Heart left ventricle (tissue), 7 donors: ENCODE measurements around a stretch of chr1.

DNA sequence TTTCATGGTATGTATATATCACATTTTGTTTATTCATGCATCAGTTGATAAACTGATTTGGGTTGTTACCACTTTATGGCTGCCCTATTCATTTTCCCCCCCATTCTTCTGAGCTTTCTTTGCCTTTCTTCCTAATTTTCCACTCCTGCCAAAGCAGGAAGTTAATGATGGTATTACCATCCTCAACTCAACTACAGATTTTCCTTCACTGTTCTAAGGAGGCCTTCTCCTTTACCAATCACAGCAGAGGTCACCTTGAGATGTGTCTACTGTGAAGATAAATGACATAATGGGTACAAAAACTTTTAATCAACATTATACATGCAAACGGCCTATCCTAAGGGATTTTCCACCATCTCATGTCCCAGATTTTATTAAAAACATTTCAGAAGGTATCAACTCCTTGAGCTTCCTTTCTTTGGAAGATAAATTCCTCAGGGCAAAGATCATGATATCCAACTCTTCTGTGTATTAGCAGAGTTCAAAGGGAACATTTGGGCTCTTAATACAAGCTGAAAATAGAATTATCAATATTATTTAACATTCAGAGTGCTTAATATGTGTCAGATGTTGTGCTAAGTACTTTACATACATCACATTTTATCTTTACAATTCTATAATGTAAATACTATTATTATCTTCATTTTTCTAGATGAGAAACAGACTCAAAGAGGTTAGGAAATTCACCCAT lies 142.1 kb upstream of the HP1BP3 start:
- PRO-cap, 6 experiments, result no peak in any of the 6 experiments
- RAMPAGE, long total RNA, 2 experiments, result no peak in any of the 2 experiments
- RRBS, result no CpG with 5 or more reads among the region's 1 CpG

GRCh38 chr1:21274907-21275249 lies 15.4 kb downstream of the ECE1 start:
- PRO-cap, 6 experiments, result peak in 1 of 6 experiments; most common plus-strand start chr1:21275113 (in 1)
- RAMPAGE, long total RNA, 2 experiments, result no peak in any of the 2 experiments
- RRBS, result no CpG with 5 or more reads among the region's 6 CpGs

DNA sequence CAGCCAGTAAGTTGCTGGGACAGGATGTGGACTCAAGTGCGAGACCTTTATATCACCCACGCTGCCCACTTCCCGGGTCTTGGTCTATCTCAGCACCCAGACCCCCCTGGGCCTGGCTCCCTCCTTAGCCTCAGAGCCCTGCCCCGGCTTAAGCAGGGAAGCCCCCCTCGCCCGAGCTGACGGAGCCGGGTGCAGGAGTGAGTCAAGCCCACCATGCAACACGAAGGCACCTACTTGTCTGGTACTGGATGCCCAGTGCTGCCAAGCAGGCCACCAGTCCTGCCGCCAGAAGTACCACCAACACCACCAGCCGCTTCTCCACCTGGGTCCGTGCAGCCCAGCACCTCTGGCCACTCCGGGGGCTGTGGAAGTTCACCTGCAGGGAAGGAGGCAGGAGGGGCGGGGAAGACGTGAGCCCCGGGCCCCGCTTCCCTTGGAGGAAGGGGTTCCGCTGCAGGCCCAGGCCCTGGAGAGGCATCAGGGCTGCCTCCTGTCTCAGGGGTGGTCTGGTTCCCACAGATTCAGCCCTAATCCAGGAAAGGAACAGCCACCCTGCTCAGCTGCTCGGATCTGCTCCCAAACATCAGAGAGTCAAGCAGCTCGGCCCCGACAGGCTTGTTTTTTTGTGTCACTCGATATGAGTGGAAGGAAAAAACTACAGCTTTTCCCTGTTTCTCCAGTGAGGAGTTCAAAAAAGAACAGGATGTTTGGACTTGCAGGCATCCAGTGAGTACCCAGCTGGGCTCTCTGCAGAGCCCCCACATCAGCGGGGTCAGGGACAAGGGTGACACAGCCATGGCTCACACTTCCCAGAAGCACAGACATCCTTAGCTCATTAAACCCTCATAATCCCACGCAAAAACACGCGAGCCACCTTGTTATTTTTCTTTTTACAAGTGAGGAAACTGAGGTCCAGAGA lies 11.0 kb downstream of the ECE1 start:
- PRO-cap, 6 experiments, result peak in 1 of 6 experiments; most common plus-strand start position 787 of the sequence (in 1); most common minus-strand start position 572 of the sequence (in 1)
- RAMPAGE, long total RNA, 2 experiments, result start-site peak on the minus strand in 1 of 2 experiments, centred at position 596 of the sequence, 30 reads per replicate
- RRBS, result 51% methylated on average over 10 of the region's 26 CpGs

DNA sequence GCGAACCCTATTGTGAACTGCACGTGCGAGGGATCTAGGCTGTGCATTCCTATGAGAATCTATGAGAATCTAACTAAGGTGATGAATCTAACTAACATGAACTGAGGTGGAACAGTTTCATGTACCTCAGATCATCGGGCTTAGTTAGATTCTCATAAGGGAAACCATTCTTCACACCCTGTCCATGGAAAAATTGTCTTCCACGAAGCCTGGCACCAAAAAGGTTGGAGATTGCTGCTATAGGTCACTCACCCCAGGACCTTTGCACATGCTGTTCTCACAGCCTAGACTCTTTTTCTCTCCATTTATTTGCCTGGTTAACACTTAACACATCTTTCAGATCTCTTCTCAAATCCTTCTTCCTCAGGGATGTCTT lies 37.6 kb upstream of the ECE1 start:
- PRO-cap, 6 experiments, result no peak in any of the 6 experiments
- RAMPAGE, long total RNA, 2 experiments, result no peak in any of the 2 experiments
- RRBS, result no CpG with 5 or more reads among the region's 5 CpGs

GRCh38 chr1:21331950-21332606 lies 41.8 kb upstream of the ECE1 start:
- PRO-cap, 6 experiments, result no peak in any of the 6 experiments
- RAMPAGE, long total RNA, 2 experiments, result no peak in any of the 2 experiments
- RRBS, result no CpG with 5 or more reads among the region's 6 CpGs

GRCh38 chr1:21343777-21344149 lies 53.5 kb upstream of the ECE1 start:
- PRO-cap, 6 experiments, result no peak in any of the 6 experiments
- RAMPAGE, long total RNA, 2 experiments, result no peak in any of the 2 experiments
- RRBS, result no CpG with 5 or more reads among the region's 5 CpGs

DNA sequence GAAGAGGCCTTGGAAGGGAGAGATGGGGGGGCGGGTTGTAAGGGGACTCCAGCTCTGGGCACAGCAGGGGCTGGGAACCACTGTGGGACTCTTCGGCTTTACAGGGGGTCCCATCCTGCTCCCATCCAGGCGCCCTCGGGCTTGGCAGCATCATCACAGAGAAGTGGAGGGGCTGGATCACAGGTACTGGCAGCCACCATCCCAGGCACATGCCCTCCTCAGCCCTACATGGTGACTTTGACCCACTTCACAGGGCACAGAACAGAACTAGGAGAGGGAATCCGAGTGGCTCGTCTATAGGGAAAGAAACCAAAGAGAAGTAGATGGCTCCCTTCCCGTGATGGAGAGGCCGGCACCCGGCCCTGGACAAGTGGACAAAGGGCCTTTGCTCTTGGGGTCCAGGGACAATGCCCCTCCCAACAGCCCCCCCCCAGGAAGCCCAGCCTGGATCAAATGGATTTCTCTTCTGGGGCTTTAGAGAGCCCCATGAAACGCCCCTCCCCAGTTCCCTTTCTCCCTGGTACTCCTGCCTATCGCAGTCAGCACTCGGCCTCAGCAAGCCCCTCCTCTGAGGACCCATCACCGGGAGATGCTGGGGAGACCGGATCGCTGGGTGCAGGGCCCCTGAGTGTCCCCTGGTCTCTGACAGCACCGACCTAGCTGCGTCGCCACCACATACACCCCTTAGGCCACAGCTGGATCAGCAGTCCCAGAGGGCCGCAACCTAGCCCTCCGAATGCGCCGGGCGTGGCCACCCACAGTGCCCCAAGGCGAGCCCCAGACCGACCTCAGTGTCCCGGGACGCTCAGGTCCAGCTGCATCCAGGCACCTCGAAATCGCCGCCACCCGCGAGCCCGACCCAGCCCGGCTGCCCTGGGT lies 54.1 kb upstream of the ECE1 start:
- PRO-cap, 6 experiments, result peak in 1 of 6 experiments; most common minus-strand start position 368 of the sequence (in 1)
- RAMPAGE, long total RNA, 2 experiments, result no peak in any of the 2 experiments
- RRBS, result 3% methylated on average over 13 of the region's 34 CpGs

GRCh38 chr1:21427621-21428222 lies 12.2 kb upstream of the NBPF3 start:
- PRO-cap, 6 experiments, result no peak in any of the 6 experiments
- RAMPAGE, long total RNA, 2 experiments, result no peak in any of the 2 experiments
- RRBS, result no CpG with 5 or more reads among the region's 42 CpGs

DNA sequence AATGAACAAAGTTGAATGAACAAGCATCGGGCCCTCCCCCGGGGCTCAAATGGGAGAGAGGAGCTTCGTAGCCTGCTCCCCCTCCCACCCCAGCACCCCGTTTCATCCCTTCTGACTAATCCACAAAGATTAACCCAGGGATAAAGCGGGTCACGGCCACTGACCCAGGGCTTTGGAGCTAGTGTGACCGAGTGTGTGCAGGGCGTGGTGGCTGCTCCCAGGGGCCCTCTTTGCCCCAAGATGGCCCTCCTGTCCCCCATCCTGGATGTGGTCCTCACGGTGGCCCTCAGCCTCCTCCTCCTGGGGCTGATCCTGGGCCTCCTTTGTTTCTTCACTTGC lies 37.9 kb downstream of the ALPL start:
- PRO-cap, 6 experiments, result no peak in any of the 6 experiments
- RAMPAGE, long total RNA, 2 experiments, result no peak in any of the 2 experiments
- RRBS, result no CpG with 5 or more reads among the region's 9 CpGs

DNA sequence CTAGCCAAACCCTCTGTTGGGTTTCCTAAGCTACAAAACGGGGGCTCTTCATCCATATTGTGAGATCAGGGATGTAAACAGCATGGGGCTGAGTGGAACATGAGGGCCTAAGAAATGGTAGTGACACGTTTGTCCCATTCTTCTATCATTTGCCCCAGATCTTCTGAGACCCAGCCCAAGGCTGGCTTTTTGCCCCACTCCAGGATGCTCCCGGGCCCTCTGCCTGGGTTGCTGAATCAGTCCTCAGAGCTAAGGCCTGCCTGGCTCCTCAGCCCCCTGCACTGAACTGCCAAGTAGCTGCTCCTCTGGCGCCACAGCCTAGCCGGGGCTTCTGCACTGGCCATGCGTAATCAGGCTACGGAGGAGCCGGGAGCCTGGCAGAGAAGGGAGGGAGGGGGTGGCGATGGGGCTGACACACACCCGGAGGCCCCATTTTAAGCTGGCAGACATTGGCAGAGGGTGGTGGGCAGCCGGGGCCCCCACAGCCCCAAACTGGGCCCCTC lies 38.5 kb downstream of the ALPL start:
- PRO-cap, 6 experiments, result no peak in any of the 6 experiments
- RAMPAGE, long total RNA, 2 experiments, result no peak in any of the 2 experiments
- RRBS, result 62% methylated on average over 7 of the region's 11 CpGs

DNA sequence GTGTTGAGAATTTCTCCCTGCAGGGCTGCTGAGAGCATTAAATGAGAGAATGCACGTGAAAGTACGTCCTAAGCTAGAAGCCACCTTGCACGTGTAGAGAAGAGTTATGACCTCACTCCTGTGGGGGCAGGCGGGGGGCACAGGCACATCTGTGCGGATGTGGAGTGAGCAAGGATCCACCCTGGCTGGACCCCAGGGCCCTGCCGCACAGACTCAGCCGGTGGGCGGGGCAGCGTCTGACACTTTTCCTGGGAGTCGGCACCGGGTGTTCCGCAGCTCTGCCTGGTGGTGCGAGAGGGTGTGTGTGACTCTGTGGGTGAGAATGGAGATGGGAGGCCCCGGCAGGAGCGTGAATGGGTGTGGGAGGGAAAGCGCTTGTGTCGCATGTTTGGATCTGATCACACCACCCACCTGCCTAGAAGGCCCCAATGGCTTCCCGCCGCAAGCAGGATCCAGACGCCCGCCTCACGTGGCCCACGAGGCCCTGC lies 29.6 kb downstream of the RAP1GAP start:
- PRO-cap, 6 experiments, result no peak in any of the 6 experiments
- RAMPAGE, long total RNA, 2 experiments, result no peak in any of the 2 experiments
- RRBS, result 26% methylated on average over 8 of the region's 23 CpGs

DNA sequence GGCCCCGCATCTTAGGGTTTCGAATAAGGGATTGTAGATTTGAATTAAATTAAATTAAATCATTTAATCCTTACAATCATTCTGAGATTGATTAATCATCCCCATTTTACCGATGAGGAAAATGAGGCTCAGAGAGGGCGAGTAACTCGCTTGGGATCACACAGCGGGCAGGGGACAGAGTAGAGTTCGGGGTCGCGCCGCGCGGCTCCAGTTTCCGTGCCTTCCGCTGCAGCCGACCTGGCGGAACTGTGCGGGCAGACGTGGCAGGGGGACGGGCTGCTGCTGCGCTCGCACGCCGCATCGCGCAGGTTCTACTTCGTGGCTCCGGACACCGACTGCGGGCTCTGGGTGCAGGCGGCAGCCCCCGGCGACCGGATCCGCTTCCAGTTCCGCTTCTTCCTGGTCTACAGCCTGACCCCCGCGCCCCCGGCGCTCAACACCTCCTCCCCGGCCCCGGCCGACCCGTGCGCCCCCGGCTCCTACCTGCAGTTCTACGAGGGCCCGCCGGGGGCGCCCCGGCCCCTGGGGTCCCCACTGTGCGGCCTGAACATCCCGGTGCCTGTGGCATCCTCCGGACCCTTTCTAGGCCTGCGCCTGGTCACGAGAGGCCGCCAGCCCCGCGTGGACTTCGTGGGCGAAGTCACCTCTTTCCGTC lies 2.2 kb downstream of the LDLRAD2 start:
- PRO-cap, 6 experiments, result no peak in any of the 6 experiments
- RAMPAGE, long total RNA, 2 experiments, result no peak in any of the 2 experiments
- RRBS, result 7% methylated on average over 17 of the region's 61 CpGs

- PRO-cap, 6 experiments, result no peak in any of the 6 experiments
- RAMPAGE, long total RNA, 2 experiments, result no peak in any of the 2 experiments
- RRBS, result no CpG with 5 or more reads among the region's 18 CpGs
Observed at GRCh38 chr1:21865596-21866767, 53.9 kb downstream of the LDLRAD2 start.

DNA sequence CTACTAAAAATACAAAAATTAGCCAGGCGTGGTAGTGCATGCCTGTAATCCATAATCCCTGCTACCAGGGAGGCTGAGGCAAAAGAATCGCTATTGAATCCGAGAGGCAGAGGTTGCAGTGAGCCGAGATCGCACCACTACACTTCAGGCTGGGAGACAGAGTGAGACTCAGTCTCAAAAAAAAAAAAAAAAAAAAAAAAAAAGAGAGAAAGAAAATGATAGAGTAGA lies 10.6 kb downstream of the HSPG2 start:
- PRO-cap, 6 experiments, result no peak in any of the 6 experiments
- RAMPAGE, long total RNA, 2 experiments, result no peak in any of the 2 experiments
- RRBS, result no CpG with 5 or more reads among the region's 5 CpGs

DNA sequence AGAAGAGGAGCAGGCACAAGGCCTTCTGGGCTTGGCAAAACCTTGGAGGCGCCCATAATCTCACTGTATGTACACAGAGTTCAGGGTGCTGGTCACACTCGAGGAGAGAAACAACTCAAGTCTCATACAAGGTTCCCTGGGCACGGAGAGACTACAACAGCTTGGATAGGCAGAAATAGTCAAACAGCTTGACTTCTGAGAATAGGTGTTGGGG lies 3.1 kb upstream of the HSPG2 start:
- PRO-cap, 6 experiments, result no peak in any of the 6 experiments
- RAMPAGE, long total RNA, 2 experiments, result no peak in any of the 2 experiments
- RRBS, result no CpG with 5 or more reads among the region's 3 CpGs

GRCh38 chr1:21996502-21996836 lies 5.0 kb upstream of the CELA3A start:
- PRO-cap, 6 experiments, result no peak in any of the 6 experiments
- RAMPAGE, long total RNA, 2 experiments, result no peak in any of the 2 experiments
- RRBS, result no CpG with 5 or more reads among the region's 5 CpGs

GRCh38 chr1:22024753-22025327 lies 23.4 kb downstream of the CELA3A start:
- PRO-cap, 6 experiments, result peak in 5 of 6 experiments; most common plus-strand start chr1:22024936 (in 5); most common minus-strand start chr1:22025046 (in 3)
- RAMPAGE, long total RNA, 2 experiments, result no peak in any of the 2 experiments
- RRBS, result no CpG with 5 or more reads among the region's 20 CpGs

GRCh38 chr1:22025328-22025735 lies 23.9 kb downstream of the CELA3A start:
- PRO-cap, 6 experiments, result peak in 6 of 6 experiments; most common plus-strand start chr1:22025502 (in 3); most common minus-strand start chr1:22025448 (in 2)
- RAMPAGE, long total RNA, 2 experiments, result start-site peak on the plus strand in 2 of 2 experiments, at chr1:22025484-22025518 at its widest, 28 to 68 reads per replicate
- RRBS, result 1% methylated on average over 7 of the region's 28 CpGs

DNA sequence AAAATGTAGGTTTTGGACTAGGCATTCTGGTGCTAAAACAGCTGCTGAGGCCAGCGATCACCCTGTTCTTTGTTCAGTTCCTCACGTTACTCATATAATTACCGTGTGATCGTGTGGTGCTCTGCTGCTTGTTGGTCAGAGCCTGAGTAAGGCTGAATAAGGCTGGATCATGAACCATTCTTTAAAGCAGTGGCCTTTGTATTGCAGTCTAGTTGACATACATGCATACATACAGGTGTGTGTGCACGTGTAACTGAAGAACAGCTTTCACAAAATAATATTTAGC lies 25.3 kb downstream of the CDC42 start:
- PRO-cap, 6 experiments, result no peak in any of the 6 experiments
- RAMPAGE, long total RNA, 2 experiments, result no peak in any of the 2 experiments
- RRBS, result no CpG with 5 or more reads among the region's 5 CpGs

DNA sequence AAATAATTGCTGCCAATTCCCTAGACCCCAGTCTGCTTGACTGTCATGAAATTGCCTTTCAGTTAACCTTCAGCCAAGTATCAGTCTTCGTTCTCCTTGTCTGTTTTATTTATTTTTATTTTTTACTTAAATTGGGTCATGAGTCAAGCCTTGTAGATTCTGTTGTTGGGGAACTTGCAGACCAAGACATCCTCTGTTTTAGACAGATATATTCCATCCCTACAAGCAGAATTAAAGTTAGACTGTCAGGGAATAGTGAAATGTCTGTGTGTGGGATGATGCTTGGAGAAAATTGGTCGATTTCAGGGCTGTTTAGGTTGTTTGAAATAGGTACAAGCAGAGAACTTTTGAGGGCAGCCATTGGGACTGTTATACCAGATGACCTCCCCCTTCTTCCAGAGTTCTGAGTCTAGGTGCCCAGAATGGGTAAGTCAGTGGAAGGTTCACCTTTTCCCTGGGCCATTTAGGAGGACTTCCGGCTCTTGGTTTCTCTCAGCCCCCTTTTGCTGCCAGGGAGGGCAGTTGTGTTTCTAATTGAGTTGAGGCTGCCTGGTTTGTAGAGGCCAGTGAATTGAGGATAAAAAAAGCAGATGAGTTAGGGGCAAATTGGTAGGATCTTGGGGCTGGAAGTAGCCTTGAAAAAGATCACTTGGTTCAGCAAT lies 36.7 kb downstream of the WNT4 start:
- PRO-cap, 6 experiments, result no peak in any of the 6 experiments
- RAMPAGE, long total RNA, 2 experiments, result no peak in any of the 2 experiments
- RRBS, result no CpG with 5 or more reads among the region's 3 CpGs